Tibial nerve (tissue), 3 donors: Measurements from ENCODE around the genes PASK and GAL3ST2.

DNA sequence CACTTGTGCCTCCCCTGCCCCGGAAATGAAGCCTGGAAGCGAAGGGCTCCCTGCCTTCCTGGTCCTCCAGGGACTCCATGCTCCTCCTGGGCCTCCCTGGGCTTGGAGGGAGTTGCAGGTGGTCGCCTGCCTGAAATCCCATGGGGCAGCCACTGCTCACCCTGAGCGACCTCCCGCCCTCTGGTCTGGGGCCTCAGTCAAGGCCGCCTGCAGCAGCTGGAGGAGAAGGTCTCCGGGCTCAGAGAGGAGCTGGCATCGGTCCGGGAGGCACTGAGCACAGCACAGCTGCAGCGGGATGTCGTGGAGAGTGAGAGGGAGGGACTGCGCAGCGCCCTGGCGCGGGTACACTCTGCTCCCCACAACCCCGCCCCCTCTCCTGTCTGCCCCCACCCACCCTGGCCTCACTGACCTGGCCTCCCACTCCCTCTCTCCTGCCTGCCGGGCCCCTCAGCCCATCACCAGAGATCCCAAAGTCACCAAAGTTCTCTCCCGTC, 28.0 kb downstream of the CROCC2 start:
- PRO-cap = no peak
- RAMPAGE, long total RNA, 3 experiments = start-site peak on the minus strand in 1 of 3 experiments, centred at position 295 of the sequence, 19 reads per replicate

DNA sequence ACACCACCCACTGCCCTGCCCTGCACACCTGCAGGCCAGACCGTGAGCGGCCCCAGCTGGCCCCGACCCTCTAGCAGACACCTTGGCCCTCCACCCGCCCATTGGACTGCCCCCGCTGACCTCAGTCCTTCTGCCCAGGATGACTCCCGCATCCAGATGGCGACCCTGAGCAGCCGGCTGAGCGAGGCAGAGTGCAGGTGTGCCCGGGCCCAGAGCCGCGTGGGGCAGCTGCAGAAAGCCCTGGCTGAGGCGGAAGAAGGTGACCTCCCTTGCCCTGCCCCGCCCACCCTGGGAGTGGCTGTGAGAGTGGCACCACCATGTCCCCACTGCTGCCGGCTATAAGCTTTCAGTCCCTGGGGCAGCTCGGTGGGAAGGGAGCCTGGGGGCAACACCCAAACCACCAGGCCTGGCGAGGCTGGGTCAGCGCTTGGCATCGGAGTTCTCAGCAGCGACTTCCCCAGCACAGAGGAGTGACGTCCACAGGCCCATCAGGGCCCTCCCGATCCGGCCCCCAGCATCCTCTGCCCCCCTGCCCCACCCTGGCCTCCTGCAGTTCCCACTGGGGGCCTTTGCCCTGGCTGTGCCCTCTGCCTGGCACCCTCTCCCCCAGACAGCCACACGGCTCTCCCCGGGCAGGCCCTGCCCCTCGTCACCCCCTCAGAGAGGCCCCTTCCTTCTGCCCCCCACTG, 31.1 kb upstream of the SNED1 start:
- PRO-cap = no peak
- RAMPAGE, long total RNA, 3 experiments = no peak in any of the 3 experiments

- PRO-cap = no peak
- RAMPAGE, long total RNA, 3 experiments = no peak in any of the 3 experiments
Measured at GRCh38 chr2:240999549-240999814, 1.1 kb downstream of the SNED1 start.

DNA sequence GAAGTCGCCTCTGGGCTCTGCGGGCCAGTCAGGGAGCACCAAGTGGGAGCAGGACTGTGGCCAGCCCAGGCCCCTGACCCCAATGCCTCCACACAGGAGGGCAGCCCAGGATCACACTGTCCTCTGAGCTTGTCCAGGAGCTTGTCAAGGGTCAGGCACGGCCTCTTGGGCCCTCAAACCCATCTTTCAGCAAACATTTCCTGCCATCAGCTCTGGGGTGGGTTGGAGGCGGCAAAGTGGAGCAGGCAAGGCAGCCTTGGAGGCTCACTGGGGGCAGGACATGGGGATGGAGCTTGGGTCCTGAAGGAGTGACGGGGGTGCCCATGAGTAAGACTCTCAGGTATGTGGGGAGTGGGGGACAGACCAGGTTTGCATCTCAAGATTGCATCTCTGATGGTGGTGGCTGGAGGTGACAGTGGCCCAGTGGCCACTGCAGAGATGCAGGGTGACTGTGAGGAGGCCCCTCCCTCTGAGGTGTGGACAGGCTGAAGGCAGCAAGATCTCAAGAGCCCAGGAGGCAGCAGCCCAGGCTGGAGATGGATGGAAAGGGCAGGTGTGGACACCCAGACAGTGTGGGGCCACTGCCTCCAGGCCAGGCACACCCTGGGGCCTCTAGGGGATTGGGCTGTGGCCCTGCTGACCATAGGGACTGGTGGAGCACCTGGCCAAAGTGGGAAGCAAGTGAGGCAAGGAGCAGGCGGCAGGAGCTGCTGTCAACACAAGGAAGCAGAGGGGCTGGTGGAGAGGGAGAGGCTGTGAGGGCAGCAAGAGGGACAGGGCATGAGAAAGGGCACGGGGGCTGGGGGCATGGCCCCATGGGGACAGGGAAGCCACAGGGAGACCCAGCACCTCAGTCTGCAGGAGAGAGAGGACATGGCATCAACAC, 10.6 kb downstream of the SNED1 start:
- PRO-cap = no peak
- RAMPAGE, long total RNA, 3 experiments = start-site peak on the plus strand in 1 of 3 experiments, centred at position 565 of the sequence, 55 reads per replicate

GRCh38 chr2:241009647-241010645, 11.5 kb downstream of the SNED1 start:
- PRO-cap = no peak
- RAMPAGE, long total RNA, 3 experiments = no peak in any of the 3 experiments

DNA sequence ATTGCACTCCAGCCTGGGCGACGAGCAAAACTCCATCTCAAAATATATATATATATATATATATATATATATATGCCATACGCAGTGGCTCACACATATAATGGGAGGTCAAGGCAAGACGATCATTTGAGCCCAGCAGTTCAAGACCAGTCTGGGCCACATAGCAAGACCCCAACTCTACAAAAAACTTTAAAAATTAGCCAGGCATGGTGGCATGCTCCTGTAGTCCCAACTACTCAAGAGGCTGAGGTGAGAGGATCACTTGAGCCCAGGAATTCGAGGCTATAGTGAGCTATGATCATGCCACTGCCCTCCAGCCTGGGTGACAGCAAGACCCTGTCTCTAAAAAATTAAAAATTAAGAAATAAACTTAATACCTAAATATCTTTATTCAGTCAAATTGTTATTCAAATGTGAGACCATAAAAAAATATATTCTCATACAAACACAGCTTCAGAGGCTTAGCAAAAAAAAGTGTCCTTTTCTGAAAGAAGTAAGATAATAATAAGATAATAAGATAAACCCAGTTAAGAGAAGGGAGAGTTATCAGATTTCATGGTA, 44.7 kb downstream of the MTERF4 start:
- PRO-cap = no peak
- RAMPAGE, long total RNA, 3 experiments = no peak in any of the 3 experiments

- PRO-cap = no peak
- RAMPAGE, long total RNA, 3 experiments = start-site peak on the plus strand in 1 of 3 experiments, at chr2:241059808-241059820 at its widest, 20 reads per replicate
Measured at GRCh38 chr2:241059496-241060066, 42.5 kb downstream of the MTERF4 start.

GRCh38 chr2:241071383-241071994, 30.6 kb downstream of the MTERF4 start:
- PRO-cap = no peak
- RAMPAGE, long total RNA, 3 experiments = start-site peak on the plus strand in 1 of 3 experiments, at chr2:241071563-241071596 at its widest, 20 reads per replicate

- PRO-cap = no peak
- RAMPAGE, long total RNA, 3 experiments = no peak in any of the 3 experiments
Measured at GRCh38 chr2:241108152-241109006, 6.3 kb upstream of the MTERF4 start.

DNA sequence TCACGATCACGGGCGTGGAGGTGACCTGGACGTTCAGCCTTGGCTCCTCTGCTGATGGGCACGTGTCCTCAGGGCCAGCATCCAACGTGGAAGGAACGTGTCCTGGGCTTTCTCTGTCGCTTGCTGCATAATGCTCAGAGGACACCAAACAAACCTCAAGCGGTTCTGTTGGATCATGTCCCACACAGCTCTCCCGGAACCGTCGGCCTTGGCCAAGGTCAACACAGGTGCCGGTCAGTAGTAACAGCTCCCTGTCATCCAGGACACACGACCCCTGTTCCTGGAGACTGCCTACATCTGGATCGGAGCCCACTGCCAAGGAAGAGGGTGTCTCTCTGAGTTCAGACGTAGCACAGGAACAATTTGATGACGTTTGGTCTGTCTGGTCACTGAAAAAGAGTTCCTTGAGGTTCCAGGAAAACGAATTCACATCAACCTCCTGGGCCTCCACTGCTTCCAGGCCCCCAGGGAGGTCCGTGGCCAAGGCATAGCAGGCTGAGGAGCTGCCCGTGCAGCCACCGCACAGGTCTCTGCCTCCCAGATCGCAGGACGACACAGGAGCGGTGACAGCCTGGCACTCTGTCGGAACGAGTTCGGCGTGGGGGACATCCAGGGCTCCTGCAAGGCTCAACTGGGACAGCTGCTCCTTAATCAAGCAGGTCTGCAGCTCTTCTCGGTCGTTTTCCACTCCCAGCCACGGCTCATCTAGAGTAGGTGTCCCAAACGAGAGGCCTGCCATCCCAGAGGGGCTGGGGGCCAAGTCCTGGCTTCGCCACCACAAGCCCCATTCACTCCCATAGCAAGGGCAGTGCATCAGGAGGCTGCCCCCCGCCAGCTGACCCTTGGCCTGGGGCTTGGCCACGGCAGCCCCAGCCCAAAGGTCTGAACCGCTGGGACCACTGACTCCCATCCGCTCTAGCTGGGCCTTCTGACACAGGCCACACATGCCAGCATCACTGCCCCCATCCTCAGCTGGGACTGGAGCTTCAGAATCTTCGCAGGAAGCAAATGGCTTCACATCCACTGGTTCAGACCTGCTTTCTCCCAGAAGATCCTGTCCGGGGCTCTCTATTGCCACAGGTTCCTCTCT, 22.6 kb downstream of the PASK start:
- PRO-cap = no peak
- RAMPAGE, long total RNA, 3 experiments = no peak in any of the 3 experiments

DNA sequence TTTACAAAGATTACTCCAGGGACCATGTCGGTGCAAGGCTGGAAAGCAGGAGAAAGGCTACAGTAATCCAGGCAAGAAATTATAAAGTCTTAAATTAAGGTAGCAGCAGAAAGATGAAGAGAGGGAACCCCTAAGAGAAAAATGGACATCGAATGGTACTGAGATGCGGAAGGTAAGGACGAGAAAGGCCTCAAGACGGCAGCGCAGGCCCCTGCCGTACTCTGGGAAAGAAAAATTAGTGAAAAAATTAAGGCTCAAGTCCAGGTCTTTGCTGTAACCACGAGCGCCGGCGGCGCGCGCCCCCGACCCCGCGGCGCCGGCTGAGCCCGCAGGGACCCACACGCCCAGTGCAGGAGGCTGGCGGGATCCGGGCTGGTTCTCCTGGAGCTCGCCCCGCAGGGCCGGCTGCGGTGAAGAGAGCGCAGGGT, 584 bp downstream of the PASK start:
- PRO-cap = no peak
- RAMPAGE, long total RNA, 3 experiments = no peak in any of the 3 experiments

DNA sequence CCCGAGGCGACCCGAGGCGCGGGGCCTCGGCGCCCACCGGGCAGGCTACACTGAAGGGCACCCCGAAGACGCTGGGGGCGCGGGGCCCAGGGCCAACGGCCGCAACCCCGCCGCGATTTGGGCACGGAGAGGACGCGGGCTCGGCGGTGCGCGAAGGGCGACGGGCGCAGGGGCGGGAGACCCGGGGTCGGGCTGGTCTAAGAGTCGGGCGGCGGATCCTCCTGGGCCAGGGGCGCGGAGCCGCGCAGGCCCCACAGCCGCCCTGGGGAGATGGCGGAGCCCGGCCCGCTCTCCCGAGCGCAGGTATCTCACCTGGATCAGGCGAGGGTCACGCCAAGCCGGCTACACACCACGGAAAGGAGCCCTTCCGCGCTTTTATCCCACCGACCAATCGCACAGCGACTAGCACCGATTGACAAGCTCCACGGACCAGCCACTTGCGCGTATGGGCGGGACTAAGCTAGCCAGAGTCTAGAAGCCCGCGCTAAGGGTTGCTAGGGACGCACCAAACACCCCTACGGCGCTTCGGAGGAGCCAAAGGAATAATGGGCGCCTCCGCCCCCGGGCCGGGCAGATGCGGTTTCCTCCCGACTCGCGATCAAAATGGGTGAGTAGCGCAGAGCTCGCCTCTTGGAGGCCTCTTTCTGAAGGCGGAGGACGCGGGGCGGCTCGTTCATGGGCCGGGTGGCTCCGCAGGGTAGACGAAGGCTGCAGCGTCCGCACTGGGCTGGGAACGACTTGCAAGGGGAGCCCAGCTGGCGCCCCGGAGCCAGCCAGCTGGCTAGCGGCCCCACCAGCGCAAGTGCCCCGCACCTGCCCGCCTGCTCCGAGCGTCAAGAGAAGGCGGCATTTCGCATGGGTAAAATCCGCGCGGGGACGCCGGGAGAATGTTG, at the start of gene PASK:
Gene PASK, minus strand, starts transcription at position 371 of the 893 bp plus-strand sequence.
- PRO-cap = no peak
- RAMPAGE, long total RNA, 3 experiments = start-site peak on the minus strand in 2 of 3 experiments, centred at positions 365 to 382 of the sequence, 6 to 13 reads per replicate

DNA sequence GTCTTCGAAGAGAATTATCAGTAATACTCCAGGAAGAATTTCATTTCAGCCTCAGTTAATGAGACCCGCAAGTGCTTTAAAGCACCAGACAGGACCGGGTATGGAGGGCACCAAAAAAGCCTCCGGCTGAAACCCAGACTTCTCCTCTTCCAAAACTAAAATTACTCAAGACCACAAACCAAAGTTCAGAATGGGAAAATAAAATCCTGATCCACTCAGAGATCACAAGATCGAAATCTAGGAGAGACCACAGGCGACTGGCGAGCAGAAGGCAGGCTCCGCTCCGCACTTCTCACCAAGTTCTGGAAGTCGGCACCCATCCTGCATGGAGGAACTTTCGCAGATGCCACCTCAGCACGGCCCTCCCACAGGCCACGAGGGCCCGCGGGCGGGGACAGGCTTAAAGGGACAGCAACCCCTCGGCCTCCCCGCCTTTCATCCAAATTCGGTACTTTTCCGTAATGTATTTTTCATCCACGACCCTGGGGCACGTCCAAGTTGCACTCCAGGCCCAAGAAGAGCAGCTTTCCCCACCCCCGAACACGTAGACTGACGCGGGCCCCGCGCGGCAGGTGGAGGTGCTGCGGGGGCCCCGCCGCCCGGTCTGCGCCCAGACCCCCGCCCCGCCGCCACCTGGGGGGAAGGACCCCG, 43.7 kb downstream of the HDLBP start:
- PRO-cap = bidirectional peak, plus-strand start at position 377 of the sequence, minus-strand start at position 304 of the sequence
- RAMPAGE, long total RNA, 3 experiments = no peak in any of the 3 experiments

GRCh38 chr2:241329470-241329784, 13.7 kb downstream of the SEPTIN2 start:
- PRO-cap = no peak
- RAMPAGE, long total RNA, 3 experiments = no peak in any of the 3 experiments

- PRO-cap = no peak
- RAMPAGE, long total RNA, 3 experiments = no peak in any of the 3 experiments
Measured at GRCh38 chr2:241358221-241359026, 2.3 kb downstream of the FARP2 start.

DNA sequence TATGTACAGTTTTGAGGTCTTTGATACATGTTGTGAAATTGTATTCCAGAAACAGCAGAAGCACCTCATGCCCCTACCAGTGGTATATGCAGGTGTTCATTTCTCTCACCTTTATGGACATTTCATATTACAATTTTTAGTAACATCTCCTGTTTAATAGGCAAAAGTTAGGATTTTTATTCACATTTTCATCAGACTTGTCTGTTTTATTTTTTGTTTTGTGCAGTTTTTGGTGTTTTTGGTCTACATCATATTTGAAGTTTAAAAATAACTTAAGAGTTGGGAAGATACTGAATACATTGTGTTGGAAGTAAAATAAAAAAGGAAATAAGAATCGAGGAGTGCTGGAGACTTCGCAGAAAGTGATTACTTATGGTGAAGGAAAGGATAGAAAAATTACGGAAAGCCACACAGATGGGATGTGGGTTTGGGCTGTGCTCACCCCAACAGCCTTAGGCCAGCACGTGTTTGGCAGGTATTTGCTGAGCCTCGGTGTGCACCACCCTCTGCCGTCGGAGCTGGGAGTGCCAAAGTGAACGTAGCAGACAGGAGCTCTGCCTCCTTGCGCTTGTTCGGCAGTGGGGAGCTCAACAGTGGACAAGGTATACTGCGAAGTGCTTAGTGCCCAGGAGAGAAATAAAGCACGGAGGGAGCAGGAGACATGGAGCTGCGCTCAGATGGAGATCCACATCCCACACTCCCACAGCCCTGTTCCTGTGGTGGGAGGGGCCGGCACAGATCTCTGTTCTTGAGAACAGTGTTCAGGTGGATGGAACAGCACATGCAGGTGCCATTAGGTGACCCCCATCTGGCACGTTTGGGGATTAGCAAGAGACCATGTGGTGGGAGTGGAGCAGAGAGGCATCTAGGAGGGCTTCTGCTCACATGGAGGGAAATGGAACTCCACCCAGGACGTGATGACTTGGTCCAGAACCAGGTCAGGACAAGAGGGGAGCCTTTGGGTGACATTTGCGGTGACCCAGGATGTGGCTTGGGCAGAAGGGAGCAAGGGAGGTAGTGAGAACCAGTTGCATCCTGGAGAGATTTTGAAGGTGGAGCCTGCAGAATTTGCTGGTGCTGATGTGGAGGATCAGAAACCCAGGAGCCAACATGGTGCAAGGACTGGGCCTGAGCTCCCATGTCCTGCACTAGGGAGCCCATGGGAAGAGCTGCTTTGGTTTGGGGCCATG, 27.0 kb downstream of the FARP2 start:
- PRO-cap = no peak
- RAMPAGE, long total RNA, 3 experiments = no peak in any of the 3 experiments

DNA sequence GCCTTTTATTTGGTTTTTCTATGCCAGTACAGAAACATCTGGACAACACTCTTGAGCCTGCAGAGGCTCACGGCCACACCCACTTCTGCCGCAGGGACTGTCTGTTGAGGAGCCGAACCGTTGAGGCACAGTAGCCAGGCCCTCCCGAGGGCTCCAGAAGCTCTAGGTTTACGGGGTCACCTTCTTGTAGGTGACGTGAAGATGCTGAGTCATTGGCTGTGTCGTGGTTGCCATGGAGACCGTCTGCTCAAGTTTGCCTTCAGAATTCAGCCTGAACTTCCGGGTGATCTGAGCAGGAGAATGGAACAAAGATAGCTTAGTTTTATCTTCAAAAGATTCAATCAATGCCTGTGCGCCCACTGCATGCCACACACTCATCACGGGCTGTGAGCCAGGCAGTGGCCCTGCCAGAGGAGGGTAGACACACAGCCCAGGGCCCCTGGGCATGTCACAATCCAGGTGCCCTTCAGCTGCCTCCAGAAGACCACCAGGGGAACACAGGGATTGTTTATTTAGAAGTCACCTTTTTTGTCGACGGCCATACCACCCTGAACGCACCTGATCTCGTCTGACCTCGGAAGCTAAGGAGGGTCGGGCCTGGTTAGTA, 26.0 kb downstream of the BOK start:
- PRO-cap = no peak
- RAMPAGE, long total RNA, 3 experiments = no peak in any of the 3 experiments

DNA sequence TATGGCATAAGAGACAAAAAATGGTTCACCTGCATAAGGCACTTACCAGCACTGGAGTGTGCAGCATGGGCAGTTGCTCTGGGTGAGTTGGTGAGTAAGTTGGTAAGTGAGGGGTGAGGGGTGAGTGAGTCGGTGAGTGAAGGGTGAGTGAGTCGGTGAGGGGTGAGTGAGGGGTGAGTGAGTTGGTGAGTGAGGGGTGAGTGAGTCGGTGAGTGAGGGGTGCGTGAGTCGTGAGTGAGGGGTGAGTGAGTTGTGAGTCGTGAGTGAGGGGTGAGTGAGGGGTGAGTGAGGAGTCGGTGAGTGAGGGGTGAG, 17.4 kb downstream of the THAP4 start:
- PRO-cap = no peak
- RAMPAGE, long total RNA, 3 experiments = no peak in any of the 3 experiments

DNA sequence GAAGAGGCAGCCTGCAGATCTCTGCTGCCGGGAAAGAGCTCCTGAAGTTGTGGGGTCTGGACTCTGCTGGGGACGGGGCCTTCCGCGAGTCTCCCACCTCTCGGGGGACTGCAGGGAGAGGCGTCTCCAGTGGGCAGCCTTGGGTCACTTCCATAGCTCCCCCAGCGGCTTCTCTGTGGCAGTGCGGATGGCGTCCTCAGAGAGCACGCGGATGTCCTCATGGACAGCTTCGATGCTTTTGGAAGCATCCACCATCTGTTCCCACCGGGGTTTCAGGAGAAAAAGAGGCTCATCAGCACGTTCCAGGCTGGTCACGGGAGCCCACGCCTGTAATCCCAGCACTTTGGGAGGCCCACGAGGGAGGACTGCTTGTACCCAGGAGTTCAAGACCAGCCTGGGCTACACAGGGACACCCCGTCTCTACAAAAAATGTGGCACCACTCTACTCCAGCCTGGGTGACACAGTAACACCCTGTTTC, 10.6 kb downstream of the DTYMK start:
- PRO-cap = no peak
- RAMPAGE, long total RNA, 3 experiments = no peak in any of the 3 experiments

DNA sequence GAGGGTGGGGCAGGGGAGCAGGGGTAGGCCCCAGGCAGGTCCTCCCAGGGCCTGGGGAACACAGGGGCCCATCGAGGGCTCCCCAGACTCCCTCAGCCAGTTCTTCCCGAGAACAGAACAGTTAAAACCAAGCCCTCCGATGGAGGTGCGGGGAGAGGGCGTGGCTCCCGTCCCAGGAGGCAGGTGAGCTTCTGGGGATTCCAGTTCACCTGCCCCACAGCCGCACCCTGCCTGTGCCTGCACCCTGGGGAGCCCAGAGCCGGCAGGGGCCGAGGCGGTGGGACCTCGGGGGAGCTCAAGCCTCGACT, at the start of gene GAL3ST2:
Gene GAL3ST2, plus strand, starts transcription at position 203 of the 308 bp plus-strand sequence.
- PRO-cap = no peak
- RAMPAGE, long total RNA, 3 experiments = no peak in any of the 3 experiments